SP-49 (cell line): ENCODE data around the gene NDUFA5.

GRCh38 chr7:117156094-117156762, 166.6 kb downstream of the WNT2 start:
- PRO-cap, result no peak

GRCh38 chr7:117157009-117157551, 165.8 kb downstream of the WNT2 start:
- PRO-cap, result no peak

DNA sequence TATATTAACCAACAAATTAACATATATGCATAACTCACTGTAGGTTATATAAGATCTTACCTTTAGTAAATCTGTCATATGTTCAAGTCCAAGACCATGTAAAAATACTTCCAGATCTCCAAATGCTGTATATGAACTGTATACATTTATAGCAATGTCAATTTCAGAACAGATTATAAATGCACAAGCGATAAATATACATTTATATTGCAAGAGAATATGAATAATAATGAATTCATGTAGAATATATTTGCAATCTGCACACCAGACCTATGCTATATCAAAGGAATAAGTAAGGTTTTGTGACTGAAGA, 45.3 kb downstream of the ASZ1 start:
- PRO-cap, result no peak

GRCh38 chr7:117773678-117773943, 99.6 kb downstream of the CTTNBP2 start:
- PRO-cap, result no peak

DNA sequence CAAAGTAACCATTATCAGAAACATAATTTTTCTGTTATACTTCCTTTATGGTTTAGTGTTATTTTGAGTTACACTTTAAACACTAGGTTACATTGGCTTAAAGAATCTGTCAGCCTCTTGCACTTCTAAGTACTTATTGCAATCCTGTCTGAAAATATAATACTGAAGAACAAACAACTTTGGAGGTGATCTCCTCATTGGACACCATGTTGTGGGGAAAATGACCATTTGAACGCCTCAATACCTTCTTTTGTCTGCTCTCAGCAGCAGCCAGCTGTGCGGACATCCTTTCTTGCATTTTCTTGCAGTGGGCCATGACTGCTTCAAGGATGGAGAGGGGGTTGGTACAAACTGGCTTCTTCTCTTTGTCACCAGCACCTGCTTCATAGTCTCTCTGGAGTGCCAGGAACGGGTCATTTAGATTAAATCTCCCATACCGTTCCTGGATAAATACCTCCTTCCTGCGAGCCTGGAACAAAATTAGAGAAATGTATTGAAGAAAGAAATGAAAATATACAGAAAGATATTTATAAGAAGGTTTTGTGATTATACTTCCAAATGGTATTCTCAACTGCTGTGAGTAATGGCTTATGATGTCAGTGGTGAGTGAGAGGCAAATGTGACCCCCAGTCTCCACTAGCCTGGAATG, 62.6 kb downstream of the CTTNBP2 start:
- PRO-cap, result no peak

DNA sequence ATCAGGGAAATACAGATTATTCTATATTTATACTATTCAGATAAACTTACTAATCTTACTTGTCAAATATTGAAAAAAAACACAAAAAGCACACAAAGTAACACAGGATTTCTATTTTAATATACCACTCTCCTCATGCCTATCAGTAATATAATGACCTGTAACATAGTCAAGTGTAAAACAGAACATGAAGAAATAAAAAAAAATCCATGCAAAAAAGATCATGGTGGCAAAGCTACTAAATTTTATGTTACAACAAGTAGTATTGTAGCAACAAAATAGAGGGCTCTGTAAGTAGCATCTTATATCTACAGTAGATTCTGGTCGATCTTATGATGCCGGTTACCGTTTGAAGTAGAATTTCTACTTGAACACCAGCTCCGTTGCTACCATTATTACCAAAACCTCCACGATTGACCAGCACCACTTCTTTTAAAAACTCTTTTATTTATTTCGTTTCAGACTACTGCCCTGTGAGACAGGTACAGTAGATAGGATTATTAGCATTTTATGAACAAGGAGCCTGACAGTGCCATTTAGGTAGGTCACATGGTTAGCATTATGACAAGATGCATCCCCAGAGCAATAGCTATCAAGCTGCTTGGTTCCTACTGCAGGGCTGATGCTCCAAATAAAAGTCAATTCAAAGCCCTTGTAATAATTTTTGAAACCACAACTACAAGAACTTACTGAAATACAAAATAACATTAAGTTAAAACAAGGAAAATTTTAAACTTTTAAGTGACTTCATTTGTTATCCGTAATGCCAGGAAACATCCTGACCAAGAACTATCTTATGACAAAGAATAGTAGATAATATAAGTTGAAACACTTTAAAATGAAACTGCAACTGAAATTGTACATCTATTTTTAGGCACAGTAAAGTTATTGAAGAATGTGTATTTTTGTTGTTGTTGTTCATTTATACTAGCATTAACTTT, 2.2 kb downstream of the CPED1 start:
- PRO-cap, result no peak

DNA sequence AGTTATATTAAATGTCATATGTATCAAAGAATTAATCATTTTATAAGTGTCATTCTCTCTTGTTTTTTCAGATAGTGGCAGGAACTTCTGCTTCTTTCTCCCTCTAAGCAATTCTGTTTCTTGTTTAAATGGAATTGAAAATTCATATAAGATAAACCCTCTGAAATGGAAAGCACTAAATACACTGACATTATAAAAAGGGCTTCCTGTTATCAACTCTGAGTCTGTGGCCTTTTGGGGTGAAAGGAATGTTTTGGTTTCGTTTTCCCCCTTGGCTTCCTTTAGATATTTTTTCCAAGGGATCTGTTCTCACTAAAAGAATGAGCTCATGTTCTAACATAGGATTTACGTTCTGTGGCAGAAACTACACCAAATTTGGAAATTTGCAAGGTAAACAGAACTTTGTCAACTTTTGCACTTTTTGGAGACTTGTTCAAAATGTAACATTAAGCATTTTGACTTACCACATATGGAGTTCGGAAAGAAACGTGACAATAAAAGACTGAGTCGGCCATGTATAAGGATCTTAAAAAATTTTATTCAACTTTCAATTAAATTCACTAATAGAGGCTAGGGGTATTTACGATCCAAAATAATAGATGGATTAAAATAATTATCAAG, 11.5 kb downstream of the CPED1 start:
- PRO-cap, result no peak

GRCh38 chr7:121062525-121063376, 74.2 kb downstream of the CPED1 start:
- PRO-cap, result no peak

DNA sequence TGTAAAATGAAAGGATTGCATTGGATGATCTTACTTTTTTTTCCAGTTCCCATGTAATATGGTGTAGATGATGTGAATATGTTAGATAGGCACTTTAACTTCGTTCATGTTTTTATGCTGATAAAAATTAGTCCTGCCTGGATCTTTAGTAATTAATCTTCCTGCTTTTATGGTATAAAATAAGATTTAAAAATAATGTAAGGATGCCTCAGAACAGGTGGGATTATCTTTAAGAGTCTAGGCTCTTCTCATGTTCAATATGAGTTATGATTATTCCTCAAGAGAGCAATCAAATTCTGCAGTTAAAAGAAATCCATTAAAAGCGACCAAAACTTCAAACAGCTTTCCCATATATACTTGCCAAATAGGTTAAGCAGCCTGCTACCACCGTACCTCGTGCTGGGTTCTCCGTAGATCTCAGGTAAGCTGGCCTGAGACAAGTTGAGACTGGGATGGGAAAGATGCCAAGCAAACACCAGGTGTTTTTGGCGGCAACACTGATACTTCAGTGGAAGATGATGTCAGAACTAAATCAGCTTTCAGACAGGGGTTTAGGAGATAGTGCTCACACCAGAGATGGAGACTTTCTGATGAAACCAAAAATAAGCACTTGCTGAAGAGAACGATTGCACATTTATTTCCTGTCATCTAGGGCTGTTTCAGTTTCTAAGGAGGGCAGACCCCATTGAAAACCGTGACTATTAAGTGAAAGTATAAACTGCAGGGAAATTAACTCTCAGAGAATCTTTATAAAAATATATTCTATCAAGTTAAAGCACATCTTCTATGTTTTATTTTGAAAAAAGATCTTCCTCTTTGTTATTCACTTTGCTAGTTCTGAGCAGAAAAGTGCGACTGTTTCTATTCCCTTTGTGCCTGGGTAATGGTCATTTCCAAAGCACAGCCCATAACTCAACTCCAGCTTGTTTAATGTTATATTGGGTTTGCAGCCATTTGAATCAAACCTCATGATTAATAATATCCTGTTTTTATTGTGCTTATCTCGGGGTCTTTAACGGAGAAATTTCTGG, 149.7 kb downstream of the CPED1 start:
- PRO-cap, result no peak

DNA sequence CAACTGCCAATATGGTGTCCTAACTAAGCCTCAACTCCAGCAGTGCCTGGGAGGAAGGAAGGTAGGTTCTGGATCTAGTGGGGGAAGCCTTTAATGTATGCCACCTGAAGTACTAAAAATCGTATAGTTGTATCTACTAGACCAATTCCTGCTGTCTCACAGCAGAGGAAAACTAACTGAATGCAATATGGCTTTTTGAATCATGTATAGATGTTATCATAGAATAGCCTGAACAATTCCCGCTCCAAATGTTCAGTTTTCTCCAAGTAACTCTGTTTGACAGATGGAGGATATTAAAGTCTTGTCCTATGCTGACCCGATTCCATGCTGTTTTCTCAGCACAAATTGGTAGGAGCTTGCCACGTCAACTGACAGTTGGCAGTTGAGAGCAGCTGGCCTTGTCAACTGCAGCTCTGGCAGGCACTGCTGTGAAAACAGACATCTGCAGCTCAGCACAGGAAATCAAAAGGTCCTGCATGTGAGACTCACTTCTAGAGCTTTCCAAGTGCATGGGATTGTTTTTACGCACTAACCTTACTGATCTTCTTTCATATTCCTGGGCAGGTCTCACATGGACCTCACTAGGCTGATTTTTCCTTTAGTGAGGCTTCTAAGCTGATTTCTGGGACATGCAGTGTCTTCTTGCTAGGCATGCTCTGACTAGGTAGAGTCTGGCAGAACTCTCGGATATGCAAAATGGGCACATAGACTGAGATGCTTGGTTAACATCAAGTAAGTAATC, 84.4 kb upstream of the WNT16 start:
- PRO-cap, result no peak

DNA sequence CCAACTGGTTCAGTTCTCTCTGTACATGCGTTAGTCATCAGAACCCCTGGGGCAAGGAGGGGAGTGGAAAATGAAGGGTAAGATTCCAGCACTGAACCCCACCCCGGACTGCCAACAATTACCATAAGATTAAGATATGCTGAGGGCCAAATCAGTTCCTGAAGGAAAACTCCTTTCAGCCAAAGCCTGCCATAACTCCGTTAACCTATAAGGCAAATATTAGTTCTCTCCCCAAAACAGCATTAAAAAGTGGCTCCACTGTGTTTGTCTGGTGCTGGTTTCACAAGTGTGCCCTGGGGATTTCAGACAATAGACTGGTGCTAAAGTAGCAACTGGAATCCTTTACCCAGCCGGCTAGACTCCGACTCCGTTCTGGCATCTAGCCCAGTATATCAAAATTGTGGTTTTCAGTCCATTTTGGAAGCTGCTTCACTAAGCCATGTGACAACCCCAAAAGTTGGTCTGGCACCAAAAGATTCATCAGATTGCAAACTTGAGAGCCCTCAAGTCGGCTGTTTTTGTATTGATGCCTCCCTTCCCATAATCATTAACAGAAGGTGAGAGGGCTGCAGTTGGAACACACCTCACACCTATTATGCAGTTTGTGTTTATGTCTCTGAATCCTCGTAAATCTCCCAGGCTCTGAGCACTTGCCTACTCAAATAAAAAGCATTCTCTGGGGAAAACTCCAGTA, 15.1 kb upstream of the WNT16 start:
- PRO-cap, result no peak

- PRO-cap, result no peak
Observed at GRCh38 chr7:121372418-121373117, 23.5 kb downstream of the FAM3C start.

- PRO-cap, result no peak
Observed at GRCh38 chr7:122702272-122702774, 399 bp downstream of the RNF148 start.

DNA sequence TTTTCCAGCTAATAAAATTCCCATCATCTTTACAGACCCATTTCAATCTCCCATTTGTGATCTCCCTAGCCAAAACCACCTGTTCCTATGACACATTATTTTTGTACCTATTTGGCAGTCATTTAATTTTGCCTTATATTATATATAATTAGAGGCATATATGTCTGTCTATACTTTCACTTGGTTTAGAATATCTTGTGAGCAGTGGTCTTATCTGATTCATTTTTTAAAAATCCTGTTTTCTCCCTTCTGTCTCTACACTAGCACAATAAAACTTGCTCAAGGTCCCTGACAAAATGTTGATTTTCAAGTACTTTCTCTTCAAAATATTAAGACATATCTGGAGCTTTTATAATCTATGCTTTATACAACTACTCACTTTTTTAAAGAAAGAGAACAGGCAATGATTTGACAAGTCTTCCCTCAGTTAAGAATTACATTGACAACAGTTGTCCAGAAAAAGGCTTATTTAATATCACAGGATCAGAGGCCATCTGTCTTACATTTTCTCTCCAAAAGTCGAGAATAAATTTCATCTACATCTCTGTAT, 8.0 kb upstream of the RNF148 start:
- PRO-cap, result no peak

- PRO-cap, result bidirectional peak, plus-strand start at chr7:123557994, minus-strand start at chr7:123557804
Observed at GRCh38 chr7:123557650-123558594, at the start of gene NDUFA5. TSS of gene NDUFA5 (minus strand) at chr7:123557818.

- PRO-cap, result no peak
Observed at GRCh38 chr7:123609135-123609830, 7.7 kb downstream of the ASB15 start.

DNA sequence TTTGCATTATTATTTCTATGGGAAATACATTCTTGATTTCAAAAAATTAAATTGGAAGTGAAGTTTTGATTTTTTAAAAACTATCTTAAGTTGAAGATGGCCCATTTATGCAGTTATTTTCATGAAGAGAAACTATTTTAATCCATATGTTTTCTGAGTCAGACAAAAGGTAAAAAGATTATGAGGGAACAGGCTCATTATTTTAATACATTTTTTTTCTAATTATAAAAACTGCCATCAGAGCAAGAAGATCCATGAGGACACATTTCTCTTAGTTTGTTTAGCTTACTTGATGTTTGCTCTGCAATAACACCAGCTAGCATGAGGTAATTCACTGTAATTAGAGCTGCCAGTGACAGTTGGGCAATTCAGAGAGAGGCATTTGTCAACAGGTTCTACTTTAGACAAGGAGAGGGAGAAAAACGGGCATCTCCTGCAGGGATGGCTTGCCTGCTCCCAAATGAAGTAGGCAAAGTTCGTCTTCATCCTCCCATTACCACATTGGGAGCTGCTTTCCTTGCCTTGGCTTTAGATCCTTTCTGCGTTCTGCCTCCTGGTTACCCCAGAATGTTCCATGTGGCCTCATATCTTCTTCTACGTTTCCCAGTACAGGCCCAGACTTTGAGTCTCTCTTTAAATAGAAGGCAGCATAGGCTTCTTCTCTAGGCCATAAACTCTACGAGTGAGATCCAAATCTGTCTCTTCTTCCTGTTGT, 21.0 kb downstream of the ASB15 start:
- PRO-cap, result no peak

- PRO-cap, result no peak
Observed at GRCh38 chr7:124763966-124764659, 1.5 kb downstream of the GPR37 start.

DNA sequence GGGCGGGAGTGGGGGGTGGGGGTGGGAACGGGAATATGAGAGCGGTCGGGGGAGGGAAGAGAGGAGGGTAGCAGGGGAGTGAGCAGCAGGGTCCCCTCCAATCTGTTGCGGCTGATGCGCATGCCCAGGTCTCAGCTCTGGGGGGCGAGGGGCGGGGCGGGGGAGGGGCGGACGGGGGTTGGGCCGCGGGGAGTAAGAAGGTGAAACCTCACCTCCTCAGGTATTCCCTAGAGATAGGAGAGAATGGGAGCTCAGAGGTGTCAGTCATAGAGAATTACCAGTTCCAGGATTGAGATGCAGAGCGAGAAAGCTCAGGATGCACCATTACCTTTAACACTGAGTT, 585 bp upstream of the GPR37 start:
- PRO-cap, result no peak

GRCh38 chr7:125563859-125564629, 634.4 kb upstream of the POT1 start:
- PRO-cap, result no peak